Epithelial cell of prostate (primary cell): ENCODE measurements around the gene PLPPR2.

GRCh38 chr19:10616157-10616673 lies 9.1 kb upstream of the SLC44A2 start:
- RRBS, result no CpG with 5 or more reads among the region's 9 CpGs

- RRBS, result no CpG with 5 or more reads among the region's 8 CpGs
These were observed 17.2 kb downstream of the ILF3 start for GRCh38 chr19:10671224-10671780.

DNA sequence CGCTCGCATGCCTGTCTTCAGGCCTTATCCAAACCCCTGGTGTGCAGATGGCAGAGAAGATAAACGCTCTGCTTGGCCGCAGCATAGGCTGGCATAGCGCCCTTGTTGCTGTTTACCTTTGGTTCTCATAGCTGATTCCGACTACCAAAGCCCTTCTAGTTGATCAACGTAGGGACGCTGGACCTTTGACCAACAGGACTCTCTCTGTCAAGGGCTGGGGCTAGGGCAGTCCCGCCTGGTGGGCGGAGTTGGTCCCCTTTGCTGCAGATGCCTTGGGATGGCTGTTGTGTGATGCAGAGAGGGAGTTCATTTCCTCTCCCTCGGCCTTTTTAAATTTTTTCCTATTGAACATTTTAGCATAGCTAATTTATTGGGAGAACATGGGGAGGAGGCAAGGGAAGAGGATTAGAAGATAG lies 23.4 kb upstream of the QTRT1 start:
- RRBS, result no CpG with 5 or more reads among the region's 11 CpGs

DNA sequence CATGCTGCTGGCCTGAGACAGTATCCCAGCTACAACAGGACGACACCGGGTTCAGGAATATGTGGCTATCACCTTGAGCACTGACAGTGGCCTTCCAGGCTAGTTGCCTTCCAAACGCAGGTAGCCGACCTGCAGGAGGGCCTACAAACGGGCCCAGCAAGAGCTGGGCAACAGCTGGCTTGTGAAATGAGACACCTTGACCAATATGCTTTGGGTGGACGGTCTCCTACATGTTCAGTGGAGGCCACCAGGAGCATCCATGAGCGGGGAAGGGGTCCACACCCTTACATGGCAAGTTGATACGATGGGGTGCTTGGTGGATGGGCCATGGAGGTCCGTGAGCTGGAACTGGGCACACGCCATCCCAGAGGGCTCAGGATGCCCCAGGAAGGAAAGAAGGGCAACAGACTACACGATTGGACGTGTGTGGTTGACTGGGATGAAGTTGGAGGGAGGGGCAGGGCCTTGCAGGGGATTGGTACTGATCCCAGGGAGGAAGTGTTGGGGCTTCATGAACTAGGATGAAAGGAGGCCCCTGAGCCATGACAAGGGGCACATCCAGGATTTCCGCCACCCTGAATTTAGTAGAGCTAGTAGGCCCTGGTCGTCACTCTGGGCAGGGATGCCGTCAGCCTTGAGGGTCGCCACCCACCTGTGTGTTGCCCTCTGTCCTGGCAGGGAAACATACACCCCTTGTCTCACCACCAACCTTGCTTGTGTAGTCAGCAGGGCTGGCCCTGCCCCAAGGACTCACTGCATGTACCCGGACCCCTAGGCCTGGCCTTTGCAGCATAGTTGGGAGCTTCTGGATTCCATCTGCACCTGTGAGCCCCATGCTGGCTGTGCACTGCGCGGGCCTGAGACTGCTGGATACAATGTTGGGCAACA lies 9.6 kb upstream of the QTRT1 start:
- RRBS, result no CpG with 5 or more reads among the region's 19 CpGs

GRCh38 chr19:10695424-10696279 lies 5.6 kb upstream of the QTRT1 start:
- RRBS, result no CpG with 5 or more reads among the region's 54 CpGs

- RRBS, result 84% methylated on average over 5 of the region's 8 CpGs
These were observed 10.0 kb downstream of the DNM2 start for GRCh38 chr19:10727870-10728253.

- RRBS, result no CpG with 5 or more reads among the region's 25 CpGs
These were observed 33.4 kb downstream of the DNM2 start for GRCh38 chr19:10750817-10752121.

- RRBS, result no CpG with 5 or more reads among the region's 25 CpGs
These were observed 46.5 kb downstream of the DNM2 start for GRCh38 chr19:10764125-10765103.

DNA sequence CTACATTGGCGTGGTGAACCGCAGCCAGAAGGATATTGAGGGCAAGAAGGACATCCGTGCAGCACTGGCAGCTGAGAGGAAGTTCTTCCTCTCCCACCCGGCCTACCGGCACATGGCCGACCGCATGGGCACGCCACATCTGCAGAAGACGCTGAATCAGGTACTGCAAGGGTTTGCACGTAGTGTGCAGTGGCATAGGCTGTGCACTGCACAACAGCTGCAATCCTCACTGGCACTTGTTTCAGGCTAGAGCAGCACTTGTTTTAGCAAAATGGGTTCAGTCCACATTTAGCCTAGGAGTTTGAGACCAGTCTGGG lies 53.1 kb downstream of the TMED1 start:
- RRBS, result no CpG with 5 or more reads among the region's 10 CpGs

GRCh38 chr19:10828872-10829776 lies 6.9 kb downstream of the TMED1 start:
- RRBS, result no CpG with 5 or more reads among the region's 27 CpGs

DNA sequence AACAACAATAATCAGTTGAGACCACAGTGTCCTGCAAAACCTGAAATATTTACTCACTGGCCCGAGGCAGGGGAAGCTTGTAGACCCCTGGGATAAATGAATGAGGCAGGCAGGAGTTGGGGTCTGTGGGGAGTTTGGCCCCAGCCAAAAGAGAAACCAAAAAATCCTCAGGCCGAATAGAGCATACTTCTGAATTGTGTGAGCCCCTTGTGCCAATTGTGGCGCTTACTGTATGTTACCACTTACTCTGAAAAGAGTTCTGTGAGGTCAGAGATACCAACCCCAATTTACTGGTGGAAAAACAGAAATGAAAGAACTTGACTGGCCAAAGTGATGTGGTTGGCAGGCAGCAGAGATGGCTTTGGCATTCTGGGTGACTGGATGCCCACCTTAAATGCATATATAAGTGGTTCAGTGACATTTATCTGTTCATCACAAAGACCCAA lies 6.9 kb downstream of the CARM1 start:
- RRBS, result no CpG with 5 or more reads among the region's 3 CpGs

GRCh38 chr19:10881459-10882357 lies 10.4 kb downstream of the CARM1 start:
- RRBS, result no CpG with 5 or more reads among the region's 19 CpGs

DNA sequence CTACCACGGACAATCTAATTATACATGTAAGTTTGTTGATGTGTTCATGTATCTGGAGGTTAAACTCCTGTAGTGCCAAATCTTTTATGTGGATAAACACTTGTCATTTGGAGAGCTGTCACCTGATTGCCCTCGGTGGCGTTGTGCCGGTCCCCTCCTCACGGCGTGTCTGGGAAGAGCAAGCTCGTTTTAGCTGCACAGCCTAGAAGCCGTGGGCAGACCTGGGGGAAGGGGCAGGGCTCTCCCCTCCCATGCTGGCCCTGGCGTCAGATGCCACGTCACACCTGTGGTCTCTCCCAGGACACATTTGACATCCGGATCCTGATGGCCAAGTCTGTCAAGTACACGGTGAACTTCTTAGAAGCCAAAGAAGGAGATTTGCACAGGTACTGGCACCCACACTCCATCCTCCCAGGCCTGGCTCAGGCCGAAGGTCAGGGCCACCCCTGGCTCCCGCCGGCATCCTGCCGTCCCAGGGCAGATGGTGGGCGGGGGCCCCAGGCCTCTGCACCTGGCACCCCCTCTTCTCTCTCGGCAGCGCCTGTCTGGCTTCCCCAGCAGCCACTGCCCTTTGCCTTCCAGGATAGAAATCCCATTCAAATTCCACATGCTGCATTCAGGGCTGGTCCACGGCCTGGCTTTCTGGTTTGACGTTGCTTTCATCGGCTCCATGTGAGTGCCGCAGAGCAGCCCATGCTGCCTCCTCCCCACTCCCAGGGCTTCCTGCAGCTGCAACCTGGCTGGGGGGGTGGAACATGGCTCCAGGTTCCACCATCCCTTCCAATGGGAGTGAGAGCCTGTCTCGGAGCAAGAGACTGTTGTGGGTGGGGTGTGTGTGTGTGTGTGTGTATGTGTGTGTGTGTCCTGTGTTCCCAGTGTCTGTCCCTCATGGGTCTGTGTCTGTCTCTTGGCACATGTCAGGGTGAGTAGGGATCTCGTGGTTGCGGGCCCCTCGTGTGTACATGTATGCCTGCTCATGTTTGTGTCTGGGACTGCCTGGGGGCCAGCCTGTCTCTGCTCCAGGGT lies 8.8 kb downstream of the YIPF2 start:
- RRBS, result no CpG with 5 or more reads among the region's 27 CpGs

DNA sequence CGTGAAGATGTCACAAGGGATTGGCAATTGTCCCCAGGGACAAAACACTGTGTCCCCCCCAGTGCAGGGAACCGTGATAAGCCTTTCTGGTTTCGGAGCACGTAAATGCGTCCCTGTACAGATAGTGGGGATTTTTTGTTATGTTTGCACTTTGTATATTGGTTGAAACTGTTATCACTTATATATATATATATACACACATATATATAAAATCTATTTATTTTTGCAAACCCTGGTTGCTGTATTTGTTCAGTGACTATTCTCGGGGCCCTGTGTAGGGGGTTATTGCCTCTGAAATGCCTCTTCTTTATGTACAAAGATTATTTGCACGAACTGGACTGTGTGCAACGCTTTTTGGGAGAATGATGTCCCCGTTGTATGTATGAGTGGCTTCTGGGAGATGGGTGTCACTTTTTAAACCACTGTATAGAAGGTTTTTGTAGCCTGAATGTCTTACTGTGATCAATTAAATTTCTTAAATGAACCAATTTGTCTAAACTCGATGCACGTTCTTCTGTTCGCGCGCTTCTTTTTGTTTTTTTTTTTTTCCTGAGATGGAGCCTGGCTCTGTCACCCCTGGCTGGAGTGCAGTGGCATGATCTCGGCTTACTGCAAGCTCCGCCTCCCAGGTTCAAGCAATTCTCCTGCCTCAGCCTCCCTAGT lies 22.1 kb downstream of the SPC24 start:
- RRBS, result no CpG with 5 or more reads among the region's 16 CpGs

DNA sequence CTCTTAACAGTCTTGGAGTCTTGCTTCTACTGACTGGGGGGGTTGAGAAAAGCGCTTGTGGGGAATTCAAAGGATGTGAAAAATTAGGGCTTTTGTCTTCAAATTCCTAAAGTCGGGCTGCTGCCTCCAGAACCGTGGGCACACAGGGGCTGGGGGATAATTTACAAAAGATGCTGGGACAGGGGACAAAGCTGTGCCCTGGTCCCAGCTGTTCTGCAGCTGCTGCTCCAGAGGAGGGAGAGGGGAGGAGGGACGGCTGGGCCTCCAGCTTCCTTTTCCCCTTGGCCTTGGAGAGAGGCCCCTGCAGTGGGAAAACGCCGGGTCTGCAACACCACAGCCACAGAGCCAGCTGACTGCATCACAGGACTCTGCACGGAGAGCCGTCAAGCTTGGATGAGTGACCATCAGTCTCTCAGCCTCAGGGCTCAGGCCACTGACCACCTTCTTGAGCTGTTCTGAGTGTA lies 6.2 kb downstream of the DOCK6 start:
- RRBS, result no CpG with 5 or more reads among the region's 8 CpGs

DNA sequence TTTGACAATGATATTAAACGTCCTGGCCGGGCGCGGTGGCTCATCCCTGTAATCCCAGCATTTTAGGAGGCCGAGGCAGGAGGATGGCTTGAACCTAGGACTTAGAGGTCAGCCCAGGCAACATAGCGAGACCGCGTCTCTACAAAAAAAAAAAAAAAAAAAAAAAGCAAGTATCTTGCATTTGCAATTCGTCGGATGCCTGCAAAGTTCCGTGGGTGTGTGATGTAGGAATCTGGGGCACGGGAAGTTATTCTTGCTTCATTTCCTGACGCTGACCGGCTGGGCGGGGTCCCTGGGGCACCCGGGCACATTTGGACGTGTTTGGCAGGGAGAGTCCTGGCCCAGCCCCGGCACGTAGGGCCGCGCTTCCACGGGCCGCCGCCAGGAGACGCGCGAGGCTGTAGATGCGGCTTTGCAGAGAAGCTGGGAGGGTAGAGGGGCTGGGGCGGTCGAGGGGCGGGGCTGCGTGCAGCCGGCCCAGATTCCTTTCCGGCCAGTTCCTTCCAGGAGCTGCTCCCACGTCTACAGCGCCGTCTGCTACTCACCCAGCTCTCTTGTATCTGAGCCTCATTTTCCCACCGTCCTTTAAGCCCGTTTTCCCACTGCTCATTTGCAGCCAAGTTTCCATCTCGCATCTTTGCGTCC lies 2.3 kb upstream of the TSPAN16 start:
- RRBS, result 3% methylated on average over 3 of the region's 41 CpGs

GRCh38 chr19:11355040-11355994 lies at the start of gene PLPPR2:
Gene PLPPR2, plus strand, starts transcription at chr19:11355432.
- RRBS, result under 1% methylated on average over 24 of the region's 63 CpGs

DNA sequence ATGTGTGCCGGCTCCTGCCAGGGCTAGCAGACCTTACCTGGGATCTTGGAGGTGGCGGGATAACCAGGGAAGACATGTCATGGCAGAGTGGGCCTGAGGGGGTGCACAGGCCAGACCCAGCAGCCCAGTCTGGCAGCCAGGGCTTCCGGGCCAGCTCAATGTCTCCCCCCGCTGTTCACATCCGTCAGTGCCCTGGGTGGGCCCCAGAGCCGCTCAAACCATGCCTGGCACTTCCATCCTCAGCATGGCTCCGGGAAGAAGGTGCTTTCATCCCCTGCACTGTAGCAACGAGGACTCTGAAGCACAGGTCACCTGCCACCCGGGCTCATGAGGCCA lies 7.1 kb downstream of the ELOF1 start:
- RRBS, result 44% methylated on average over 5 of the region's 9 CpGs

DNA sequence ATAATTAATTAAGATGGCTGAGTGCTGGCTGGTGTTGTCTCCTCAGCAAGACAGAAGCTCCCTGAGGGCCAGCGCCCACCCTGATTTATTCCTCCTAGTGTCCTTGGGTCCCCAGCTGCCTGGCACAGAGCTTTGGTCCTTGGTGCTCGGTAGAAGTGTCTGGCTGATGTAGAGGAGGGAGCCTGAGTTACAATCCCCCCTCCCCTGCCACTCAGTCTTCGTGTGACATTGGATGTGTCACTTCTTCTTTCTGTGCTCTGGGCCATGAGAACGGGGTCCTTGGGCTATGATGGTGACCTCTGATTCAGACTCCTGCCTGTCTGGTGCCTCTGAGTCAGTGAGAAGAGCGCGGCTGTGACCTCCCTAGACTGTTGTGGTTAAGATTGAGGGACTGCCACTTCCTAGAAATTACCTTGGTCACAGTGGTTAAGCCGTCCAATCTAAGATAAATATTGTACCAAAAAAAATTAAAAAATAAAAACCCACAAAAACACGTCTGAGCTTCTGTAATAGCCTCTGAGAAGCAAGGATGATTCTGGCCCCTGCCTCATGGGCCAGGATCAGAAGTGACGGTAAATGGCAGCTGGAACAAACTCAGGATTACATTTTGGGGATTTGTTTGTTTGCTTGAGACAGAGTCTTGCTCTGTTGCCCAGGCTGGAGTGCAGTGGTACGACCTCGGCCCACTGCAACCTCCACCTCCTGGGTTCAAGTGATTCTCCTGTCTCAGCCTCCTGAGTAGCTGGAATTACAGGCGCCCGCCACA lies 9.2 kb downstream of the ACP5 start:
- RRBS, result no CpG with 5 or more reads among the region's 13 CpGs

- RRBS, result no CpG with 5 or more reads among the region's 16 CpGs
These were observed 848 bp upstream of the ZNF491 start for GRCh38 chr19:11797354-11797995.